OVCAR3 (cell line): ENCODE measurements around a stretch of chr6.

GRCh38 chr6:36987052-36987493 is 1.1 kb upstream of the MTCH1 start:
- RRBS = no CpG with 5 or more reads among the region's 9 CpGs

DNA sequence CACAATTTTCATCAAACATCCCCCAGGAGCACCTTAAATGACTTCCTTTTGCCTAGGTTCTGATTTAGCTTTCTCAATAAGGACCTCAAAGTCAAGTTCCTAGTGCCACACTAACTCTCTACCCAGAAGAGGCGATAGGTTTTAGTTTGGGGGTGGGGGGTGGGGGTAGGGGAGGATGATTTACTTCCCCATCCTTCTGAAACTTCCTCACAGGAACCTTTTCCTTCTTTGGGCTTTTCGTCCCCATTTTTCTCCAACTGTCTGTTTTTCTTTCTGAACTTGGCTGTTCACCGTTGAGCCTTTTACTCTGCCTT is 1.5 kb upstream of the MTCH1 start:
- RRBS = no CpG with 5 or more reads among the region's 3 CpGs

- RRBS = 56% methylated on average over 4 of the region's 29 CpGs
Observed at GRCh38 chr6:36997759-36999102, 7.2 kb upstream of the FGD2 start.

GRCh38 chr6:37007008-37007216 is 1.5 kb downstream of the FGD2 start:
- RRBS = no CpG with 5 or more reads among the region's 2 CpGs

DNA sequence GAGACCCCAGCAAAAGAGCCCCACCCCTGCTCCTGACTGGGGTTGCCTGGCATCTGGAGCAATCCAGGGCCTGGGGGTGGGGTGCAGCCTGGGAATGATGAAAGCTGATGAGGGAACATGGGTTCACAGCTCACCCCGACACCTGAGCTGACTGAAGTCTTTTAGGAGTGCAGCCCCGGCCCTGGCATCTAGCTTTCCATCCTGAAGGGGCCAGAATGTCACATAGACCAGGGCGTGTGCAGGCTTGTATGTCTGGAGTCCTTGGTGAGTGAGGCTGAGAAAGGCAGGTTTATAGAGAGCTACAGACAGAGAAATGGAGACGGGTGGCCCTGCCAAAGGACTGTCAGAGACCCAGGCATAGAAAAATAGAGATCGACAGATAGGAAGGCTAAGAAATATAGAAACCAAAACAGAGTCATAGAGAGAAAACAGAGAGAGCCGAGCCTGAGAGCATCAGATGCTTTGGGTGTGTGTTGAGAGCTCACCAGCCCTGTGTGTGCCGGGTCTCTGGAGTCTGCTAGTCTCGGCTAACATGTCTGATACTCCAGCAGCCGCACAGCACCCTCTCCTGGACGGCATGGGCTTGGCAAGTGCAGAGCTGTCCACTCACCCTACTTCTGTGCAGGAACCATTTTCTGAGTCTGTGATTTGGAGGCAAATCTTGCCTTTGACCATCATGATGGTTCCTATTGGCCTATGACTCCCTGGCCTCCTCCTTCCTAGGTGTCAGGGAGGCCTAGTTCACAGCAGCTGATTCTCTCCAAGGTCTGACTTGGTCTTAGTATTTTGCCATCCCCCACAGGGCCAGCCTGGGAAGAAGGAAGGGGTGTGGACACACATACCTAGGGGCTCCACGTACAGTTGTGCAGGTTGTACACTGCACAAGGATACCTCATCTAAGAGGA is 12.6 kb downstream of the FGD2 start:
- RRBS = no CpG with 5 or more reads among the region's 11 CpGs

DNA sequence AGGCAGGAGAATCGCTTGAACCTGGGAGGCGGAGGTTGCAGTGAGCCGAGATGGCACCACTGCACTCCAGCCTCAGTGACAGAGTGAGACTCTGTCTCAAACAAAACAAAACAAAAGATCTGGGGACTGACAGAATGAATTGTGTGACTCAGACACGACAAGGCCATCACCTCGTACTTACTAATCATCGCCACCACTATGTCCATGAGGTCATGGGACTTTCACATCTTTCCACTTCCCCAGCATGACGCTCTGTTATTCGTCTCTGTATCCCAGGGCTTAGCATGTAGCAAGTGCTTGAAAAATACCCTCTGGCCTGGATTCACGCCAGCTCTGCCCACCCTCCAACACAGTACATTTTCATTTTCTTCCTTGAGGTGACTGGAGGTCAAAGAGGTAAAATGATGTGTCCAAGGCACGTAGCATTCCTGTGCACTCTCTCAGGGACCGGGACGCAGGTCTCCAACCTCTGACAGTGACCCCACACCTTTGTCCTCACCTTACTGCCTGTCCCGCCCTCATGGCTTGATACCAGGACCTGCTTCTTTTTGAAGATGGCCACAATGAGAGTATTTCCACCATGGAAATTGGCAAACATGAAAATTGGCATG is 27.9 kb downstream of the FGD2 start:
- RRBS = no CpG with 5 or more reads among the region's 13 CpGs

DNA sequence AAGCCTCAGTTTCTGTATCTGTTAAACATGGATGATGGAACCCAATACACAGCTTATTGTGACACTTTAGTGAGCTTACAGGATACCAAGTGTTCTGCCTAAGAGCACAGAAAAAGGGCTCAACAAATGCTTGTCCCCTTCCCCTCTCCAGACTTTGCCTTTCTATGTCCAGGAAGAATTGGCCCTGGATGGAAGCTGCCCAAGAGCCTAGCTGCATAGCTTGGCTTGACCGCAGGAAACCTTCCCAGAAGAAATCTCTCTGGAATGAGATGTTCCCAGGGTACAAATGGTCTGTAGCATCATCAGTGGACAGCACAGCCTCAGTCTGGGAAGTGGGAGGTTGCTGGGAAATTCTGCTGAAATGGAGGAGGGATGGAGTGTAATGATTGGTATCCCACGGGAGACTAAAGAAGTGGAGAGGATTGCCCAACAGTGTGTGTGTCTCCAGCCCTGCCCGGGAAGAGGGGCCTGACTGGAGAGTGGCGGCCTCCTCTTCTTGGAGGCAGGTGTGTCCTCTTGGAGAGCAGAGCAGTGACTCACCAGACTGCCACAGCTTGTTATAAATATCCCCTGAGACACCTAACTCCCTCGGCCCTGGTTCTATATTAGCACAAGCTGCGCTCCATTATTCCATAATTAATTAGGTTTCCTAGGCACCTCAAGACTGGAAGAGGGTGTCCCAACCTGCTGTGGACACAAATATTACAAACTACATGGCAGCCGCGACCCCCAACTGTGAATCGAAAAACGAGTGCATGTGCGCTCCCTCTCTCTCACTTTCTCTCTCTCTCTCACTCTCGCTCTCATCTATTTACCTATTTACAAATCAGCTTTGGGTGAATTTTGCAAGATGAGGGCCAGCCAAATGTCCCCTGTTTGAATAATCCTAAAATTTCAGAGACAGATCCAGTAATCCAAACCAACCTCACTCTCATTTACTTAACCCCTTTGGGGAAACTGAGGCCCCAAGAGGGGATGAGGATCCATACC is 68.7 kb downstream of the FGD2 start:
- RRBS = no CpG with 5 or more reads among the region's 12 CpGs

GRCh38 chr6:37083142-37083967 is 77.9 kb downstream of the FGD2 start:
- RRBS = no CpG with 5 or more reads among the region's 11 CpGs

DNA sequence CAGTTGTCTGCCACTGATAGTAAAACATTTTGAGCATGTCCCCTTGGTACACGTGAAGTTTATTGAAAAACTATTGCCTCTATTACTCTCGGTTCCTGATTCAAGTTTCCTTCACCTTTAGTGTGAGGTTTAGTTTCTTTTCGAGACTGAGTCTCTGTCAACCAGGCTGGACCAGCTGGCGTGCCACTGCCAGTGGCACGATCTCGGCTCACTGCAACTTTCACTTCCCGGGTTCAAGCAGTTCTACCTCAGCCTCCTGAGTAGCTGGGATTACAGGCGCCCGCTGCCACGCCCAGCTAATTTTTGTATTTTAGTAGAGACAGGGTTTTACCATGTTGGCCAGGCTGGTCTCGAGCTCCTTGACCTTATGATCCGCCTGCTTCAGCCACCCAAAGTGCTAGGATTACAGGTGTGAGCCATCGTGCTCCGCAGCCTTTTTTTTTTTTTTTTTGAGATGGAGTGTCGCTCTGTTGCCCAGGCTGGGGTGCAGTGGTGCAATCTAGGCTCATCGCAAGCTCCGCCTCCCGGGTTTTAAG is 6.0 kb downstream of the PIM1 start:
- RRBS = no CpG with 5 or more reads among the region's 18 CpGs

- RRBS = no CpG with 5 or more reads among the region's 2 CpGs
Observed at GRCh38 chr6:37259152-37259678, 1.3 kb upstream of the TMEM217 start.

DNA sequence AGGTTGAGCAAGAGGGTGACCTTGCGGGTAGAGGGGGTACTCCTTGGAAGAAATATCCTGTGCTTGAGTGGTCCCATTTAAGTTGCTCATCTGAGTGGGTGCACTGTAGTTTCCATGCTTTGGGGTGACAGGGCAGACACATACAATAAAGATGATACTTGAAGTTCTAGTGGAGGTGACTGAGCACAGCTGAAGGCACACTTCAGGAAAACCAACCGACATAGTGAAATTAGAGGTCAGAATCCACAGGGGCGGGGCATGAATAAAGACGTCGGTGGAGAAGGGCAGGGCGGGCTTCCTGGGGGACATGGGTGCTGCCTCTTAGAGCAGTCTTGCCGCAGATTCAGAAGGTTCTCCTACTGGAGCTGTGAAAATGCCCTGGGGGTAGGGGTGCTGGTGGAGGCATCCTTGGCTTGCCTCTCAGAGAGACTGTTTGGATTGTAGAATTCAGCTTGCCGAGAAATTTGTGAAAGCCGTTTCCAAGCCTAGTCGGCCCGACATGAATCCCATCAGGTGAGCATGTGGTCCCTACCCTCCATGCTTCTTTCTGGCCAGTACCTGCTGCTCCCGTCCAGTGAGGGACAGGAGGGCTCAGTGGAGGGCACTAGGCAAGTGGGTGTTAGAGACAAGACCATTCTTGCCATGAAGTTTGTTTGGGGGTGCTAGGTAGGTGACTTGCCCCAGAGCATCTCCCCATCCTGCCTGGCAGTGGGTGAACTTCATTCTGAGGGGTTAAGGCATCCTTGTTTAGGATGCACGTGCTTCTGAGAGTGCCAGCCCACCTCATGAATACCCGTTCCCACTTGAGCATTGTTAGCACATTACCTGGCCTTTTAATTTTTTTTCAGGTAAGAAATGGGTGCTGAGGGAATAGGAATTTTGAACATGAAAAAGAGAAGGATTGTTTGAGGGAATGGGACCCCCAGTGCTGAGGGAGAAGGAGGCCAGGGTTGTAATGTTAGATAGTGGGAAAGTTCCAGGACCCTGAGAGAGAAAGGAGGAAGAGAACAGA is 23.7 kb downstream of the CCDC167 start:
- RRBS = no CpG with 5 or more reads among the region's 14 CpGs

- RRBS = no CpG with 5 or more reads among the region's 10 CpGs
Observed at GRCh38 chr6:37496825-37497678, 2.6 kb downstream of the CCDC167 start.

DNA sequence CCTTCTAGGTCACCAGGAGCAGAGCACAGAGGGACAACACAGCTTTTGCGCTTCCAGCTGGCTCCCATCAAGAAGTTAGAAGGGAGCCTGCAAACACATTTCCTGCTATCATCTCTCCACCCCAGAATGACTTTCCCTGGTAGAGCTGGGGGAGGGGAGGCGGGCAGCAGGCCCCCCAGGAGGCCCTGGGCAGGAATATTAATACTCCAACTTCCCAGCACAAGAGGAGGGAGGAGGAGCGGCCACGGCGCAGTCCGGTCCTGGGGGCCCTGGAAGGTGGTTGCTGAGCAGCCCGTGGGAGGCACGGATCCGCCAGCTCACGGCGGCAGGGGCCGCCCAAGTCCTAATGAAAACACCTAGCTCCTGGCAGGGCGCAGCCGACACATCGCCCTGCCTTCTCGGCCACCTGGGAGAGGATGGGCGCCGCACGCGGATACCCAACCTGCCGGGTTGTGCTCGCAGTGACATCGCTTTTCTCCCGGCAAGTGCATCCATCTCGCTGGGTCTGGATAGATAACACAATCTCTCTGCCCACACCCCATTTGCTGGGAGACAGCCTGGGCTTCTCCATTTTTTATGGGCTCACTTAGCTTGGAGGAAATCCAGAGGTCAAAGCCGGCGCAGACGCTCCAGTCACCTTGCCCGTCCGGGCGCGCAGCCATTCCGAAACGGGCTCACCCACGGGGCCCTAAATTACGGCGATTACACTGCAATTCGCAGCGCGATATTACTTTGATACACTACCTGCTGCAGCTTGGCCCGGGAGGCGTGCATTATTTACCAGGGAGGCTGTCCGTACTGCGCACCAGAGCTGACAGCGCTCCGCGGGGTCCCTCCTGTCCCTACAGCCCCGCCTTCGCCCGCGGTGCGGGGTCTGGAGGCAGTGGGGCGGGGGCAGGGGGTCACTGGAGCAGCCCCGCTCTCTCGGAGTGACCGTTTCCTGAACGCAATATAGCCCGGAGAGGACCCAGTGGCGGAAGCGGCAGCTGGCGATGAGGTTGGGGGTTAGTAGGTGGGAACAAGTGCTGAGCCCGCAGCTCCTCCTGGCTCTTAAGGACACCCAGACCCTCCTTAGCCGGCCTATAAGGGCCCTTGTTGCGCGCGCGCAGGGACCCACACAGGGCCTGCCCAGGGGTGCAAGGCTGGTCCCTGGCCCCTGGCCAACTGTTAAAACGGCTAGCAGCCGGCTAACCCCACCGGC is 36.2 kb upstream of the CCDC167 start:
- RRBS = 20% methylated on average over 14 of the region's 70 CpGs

DNA sequence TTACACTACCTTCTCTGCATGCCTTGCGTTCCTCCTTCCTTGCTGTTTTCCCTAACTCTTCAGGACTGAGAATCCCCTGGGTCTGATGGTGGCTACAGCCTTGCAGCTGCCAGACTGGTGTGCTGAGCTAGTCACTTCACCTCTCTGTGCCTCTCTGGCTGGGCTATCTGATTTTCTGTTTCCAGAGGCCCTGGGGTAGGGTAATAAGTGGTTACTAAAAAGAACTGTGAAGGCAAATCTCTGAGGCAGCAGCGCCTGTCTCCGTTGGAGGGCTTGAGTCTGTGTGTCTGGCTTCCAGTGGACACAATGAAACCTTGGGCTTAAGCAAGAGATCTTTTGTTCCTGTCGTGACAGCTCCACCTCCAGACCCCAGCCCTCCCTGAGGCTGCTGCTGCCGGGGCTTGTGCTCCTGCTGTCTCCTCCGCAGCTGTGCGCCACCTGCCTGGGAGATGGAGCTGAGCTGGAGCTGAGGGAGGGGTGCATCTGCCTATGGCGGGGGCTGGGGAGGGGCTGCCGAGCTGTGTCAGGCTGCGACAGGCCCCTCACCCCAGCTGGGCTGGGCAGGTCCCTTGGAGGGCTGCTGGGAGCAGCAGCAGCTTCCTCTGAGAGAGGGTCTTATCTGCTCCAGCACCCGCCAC is 65.8 kb upstream of the CCDC167 start:
- RRBS = no CpG with 5 or more reads among the region's 11 CpGs

GRCh38 chr6:37820665-37821218 is 1.2 kb downstream of the ZFAND3 start:
- RRBS = no CpG with 5 or more reads among the region's 3 CpGs

- RRBS = no CpG with 5 or more reads among the region's 3 CpGs
Observed at GRCh38 chr6:37845483-37846224, 26.1 kb downstream of the ZFAND3 start.

- RRBS = no CpG with 5 or more reads among the region's 9 CpGs
Observed at GRCh38 chr6:37985207-37985639, 165.7 kb downstream of the ZFAND3 start.

DNA sequence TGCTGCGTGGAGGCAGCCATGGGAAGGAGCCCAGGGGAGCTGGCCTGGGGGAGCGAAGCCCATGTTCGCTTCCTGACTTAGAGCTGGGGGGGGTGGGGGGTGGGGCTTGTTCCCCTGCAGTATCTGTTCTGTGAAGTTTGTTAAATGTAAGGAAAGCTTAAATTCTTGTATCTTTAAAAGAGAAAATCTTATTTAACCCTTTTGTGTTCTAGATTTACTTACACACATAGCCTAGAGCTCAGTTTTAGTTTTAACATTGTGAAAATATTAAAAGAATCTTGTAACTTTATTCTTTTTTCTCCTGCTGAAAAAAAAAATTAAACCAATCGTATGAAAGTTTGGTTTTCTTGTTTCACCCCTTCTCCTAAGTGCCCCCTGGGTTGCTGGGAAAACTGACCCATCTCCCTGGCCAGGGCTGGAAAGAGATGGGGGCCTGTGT is 334.8 kb downstream of the ZFAND3 start:
- RRBS = no CpG with 5 or more reads among the region's 4 CpGs

GRCh38 chr6:38173942-38174429 is 354.5 kb downstream of the ZFAND3 start:
- RRBS = no CpG with 5 or more reads among the region's 15 CpGs